Jurkat, Clone E6-1 (cell line): ENCODE measurements around a stretch of chr3.

DNA sequence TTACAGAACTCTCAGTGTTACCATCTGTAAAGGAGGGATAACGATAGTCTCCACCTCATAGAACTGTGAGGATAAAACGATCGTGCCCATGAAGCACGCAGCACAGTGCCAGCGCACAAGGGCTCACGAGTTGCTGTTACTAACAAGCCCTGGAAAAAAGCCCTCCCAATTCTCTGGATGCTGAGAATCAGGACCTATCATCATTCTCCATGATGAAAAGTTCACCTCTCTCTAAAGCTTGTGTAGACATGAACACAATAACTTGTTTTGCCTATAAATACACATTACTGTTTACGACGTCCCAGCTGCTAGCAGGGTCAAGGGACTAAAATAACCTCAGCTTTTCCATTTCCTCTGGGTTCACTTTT lies 51.0 kb downstream of the VGLL4 start:
- RRBS = no CpG with 5 or more reads among the region's 8 CpGs

DNA sequence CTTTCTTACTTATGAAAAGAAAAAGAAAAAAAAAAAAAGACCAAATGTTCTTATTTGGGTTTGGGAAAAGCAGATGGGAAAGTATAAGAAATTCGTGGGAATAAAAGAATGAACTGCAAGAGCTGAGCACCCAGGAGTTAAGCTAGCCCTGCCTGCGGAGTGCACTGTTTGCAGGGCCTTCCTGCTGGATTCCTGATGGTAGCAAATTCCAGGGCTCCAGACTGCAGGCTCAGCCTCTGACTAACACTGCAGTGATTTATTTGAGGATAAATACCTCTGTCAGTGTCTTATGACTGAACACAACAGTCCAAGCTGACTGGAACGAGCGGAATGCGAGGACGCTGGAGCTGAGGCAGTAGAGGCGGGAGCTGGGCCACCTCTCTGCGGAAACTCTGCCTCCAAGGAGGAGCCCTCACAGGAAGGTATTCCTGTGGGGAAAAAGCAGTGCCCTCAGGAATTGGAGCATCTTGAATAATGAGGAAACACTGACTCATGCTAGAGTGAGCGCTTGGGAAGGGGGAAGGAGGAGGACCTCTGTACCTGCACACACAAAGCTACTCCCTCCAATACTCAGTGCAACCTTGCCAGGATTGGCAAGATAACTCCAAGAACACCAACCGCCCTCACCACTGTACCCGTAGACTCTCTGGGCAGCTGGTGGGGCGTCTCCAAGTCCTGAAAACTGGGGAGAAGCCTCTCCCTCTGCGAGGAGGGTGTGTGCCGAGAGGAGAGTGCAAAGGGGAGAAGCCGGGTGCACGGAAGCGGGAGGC lies 43.2 kb downstream of the VGLL4 start:
- RRBS = no CpG with 5 or more reads among the region's 17 CpGs

GRCh38 chr3:12154801-12155229 lies 3.9 kb downstream of the TIMP4 start:
- RRBS = no CpG with 5 or more reads among the region's 6 CpGs

- RRBS = no CpG with 5 or more reads among the region's 1 CpG
These were observed 11.3 kb upstream of the TIMP4 start for GRCh38 chr3:12170007-12170413.

- RRBS = no CpG with 5 or more reads among the region's 14 CpGs
These were observed 24.1 kb upstream of the TIMP4 start for GRCh38 chr3:12182697-12183389.

GRCh38 chr3:12328288-12329033 lies 39.6 kb downstream of the PPARG start:
- RRBS = no CpG with 5 or more reads among the region's 5 CpGs

DNA sequence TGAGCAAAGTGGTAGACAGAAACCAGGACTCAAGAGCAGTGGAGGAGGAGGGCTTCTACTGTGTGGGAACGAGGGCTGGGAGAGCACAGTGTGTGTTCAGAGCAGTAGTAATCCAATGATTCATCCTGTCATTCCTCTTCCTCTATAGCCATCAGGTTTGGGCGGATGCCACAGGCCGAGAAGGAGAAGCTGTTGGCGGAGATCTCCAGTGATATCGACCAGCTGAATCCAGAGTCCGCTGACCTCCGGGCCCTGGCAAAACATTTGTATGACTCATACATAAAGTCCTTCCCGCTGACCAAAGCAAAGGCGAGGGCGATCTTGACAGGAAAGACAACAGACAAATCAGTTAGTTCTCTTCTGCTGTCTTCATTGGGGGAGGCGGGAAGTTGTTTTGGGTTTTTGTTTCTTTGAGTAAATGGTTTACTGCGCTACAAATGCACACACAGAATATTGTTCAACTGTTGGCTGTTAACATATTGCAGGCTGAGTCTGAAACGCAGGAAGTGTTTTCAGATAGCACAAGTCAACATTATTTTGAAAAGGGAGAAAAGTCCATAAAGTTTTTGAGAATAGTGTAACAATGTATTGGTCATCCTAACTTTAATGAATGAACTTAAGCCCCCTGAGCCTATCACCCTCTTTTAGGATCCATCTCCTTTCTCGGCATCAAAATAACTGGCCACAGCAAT lies 78.4 kb upstream of the TSEN2 start:
- RRBS = no CpG with 5 or more reads among the region's 14 CpGs

GRCh38 chr3:12484922-12485448 lies 705 bp downstream of the TSEN2 start:
- RRBS = no CpG with 5 or more reads among the region's 11 CpGs

GRCh38 chr3:12508196-12509187 lies 24.2 kb downstream of the TSEN2 start:
- RRBS = no CpG with 5 or more reads among the region's 8 CpGs

DNA sequence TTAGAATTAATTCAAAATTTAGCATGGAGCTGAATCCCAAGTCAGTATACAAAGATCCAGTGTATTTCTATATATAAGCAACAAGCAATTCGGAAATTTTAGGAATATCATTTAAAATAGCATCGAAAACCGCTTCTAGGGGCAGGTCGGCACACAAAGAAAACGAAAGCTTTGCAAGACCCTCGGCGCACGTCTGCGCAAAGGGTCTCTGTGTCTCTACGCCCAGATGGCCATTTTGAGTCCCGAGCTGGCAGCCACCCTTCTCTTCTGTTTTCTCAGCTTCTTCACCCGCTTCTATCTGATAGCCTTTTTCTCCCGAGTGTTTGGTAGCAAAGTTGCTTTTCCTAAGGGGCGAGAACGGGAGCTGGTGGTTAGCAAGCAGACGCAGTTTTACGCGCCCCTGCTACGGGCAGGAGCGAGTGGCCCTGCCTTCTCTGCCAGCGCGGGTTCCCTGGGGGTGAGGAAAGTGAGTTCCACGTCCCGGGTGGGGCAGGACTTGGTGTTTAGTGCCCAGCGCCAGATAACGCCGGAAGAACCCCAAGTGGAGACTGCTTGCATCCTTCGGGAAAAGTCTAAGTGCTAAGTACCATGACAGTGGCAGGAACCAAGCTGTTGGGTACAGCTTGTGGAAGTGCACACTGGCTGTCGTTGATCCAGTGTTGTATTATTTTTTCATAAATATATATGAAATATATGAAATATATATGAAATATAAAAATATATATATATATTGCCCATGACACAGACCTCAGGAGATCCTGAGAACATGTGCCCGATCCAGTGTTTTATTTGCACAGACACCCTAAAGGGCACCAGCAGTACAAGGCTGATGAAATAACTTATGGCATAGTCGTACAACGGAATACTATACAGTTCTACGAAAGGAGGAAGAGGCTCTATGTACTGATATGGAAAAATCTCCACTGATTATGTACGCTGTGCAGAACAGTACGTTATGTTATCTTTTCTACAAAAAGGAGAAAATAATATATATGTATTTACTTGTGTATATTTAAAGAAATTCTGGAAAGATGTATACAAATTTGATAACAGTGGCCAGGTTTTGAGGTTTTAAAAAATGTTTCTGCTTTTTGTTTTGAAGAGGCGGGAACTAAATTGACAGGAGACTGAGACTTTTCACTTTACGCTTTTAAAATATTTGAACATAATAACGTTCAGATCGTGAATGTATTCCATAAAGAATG lies 2.7 kb upstream of the MKRN2 start:
- RRBS = 10% methylated on average over 3 of the region's 39 CpGs

GRCh38 chr3:12588730-12589219 lies 31.9 kb downstream of the MKRN2 start:
- RRBS = no CpG with 5 or more reads among the region's 6 CpGs

DNA sequence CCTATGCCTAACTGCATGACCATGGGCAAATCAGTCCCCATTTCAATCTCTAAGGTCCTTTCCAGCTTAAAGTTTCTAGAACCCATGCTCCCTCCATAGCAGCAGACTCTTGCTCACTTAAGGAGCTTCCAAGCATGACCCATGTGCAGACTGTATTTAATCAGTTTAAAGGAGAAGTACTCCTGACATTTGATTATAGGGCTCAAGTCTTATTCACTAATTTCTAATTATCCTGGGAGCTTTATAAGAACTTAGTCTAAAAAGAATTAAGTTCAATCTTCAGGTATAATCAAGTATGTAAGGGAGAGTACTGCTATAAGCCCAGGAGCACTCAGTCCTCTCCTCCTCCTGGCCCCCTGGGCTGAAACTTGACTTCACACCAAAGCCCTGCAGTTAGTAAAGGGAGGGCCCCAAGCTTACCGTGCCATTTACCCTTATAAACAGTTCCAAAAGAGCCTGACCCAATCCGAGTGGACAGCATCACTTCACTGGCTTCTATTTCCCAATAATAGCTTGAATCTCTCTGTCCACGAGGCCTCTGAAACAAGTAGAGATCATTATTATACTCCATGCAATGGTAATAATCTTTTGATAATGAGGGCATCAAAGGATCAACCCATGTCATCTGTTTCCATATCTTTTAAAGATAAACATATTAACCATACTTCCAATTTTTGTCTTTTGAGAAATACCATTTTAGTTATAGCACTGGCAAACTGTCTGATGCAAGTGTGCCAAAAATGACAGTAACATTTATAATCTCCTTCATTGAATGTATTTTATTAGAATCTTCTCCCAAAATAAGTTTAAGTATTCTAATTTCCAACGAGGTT lies 42.6 kb downstream of the MKRN2 start:
- RRBS = no CpG with 5 or more reads among the region's 4 CpGs

DNA sequence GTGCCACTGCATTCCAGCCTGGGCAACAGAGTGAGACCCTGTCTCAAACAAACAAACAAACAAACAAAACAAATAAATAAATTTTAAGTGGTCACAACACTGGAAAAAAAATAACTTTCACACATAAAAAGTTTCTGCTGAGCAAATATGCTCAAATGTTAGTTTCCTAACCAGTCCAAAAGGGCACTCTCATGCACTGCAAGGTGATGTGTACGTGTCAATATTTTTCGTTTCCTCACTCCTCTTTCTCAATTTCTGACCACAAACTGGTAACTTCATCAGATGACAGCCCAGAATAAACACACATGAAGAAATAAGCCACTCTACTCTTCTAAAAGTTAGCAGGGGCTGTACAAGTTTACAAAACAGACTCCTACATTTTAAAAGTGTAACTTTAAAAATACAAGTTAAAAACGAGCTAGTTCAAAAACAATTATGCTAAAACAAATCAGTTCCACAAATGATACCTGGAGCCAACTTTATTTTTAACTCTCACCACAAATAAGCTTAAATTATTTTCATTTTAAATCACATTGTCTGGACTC lies 16.3 kb downstream of the RAF1 start:
- RRBS = no CpG with 5 or more reads among the region's 3 CpGs

DNA sequence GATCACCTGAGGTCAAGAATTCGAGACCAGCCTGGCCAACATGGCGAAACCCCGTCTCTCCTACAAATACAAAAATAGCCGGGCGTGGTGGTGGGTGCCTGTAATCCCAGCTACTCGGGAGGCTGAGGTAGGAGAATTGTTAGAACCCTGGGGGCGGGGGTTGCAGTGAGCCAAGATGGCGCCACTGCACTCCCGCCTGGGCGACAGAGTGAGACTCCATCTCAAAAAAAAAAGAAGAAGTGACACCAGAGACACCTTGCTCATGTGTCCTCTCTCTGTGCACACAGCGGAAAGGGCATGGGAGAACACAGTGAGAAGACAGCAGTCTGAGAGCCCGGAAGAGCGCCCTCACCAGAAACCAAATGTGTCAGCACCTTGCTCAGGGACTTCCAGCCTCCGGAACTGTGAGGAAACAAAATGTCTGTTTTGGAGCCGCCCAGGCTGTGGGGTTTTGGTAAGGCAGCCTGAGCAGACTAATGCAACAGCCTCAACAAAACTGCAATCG lies 40.5 kb upstream of the RPL32 start:
- RRBS = 85% methylated on average over 3 of the region's 16 CpGs

DNA sequence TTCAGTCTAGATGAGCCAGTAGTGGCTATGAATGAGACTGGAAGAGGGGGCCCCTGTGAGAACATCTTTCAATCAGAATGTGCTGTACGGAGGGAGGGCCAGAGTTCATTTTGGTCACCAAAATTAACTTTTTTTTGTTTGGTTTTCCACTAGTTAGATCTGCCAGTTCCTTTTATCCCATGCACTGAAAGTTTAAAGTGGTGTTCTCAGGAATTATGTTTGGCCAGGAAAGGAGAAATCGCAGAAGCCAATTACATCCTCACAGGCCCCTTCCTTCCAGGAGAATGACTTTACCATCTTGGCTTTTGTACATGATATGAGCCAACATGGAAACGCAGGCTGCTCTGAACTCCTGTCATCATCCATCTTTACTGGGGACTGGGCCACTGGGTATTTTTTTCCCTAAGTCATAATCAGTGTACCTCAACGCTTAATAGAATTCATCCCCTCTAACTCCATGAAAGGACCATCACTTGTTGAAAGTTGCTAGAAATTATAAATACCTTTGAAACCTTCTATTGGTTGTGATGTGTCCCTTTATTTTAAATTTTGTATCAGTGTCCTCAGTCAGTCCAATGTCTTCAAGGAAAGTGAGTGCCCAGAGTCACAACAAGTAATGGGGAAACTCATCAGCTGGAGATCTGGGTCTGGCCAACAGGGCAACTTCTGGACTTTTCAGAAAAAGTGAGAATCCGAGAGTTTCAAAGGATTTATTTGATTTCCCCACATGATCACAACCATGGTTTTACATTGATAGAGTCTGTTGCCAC lies 55.3 kb upstream of the RPL32 start:
- RRBS = no CpG with 5 or more reads among the region's 5 CpGs

- RRBS = no CpG with 5 or more reads among the region's 7 CpGs
These were observed 75.0 kb upstream of the RPL32 start for GRCh38 chr3:12916305-12916778.

- RRBS = no CpG with 5 or more reads among the region's 12 CpGs
These were observed 115.7 kb upstream of the RPL32 start for GRCh38 chr3:12956910-12957645.

DNA sequence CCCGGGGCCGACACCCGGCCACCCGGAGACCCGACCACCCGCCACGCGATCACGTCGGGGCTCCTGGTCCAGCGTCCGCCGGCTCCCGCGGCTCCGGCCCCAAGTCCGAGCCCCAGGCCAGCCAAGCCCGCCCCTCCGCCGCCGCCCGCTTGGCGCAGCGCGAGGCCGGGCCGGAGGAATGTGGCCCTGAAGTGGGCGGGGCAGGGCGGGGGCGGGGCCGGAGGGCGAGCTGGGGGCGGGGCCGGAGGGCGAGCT lies 105.8 kb downstream of the IQSEC1 start:
- RRBS = 3% methylated on average over 26 of the region's 35 CpGs

GRCh38 chr3:12993639-12994598 lies 79.3 kb downstream of the IQSEC1 start:
- RRBS = 13% methylated on average over 37 of the region's 130 CpGs